Mammary microvascular endothelial cell (primary cell): Measurements from ENCODE around the gene RBBP9.

DNA sequence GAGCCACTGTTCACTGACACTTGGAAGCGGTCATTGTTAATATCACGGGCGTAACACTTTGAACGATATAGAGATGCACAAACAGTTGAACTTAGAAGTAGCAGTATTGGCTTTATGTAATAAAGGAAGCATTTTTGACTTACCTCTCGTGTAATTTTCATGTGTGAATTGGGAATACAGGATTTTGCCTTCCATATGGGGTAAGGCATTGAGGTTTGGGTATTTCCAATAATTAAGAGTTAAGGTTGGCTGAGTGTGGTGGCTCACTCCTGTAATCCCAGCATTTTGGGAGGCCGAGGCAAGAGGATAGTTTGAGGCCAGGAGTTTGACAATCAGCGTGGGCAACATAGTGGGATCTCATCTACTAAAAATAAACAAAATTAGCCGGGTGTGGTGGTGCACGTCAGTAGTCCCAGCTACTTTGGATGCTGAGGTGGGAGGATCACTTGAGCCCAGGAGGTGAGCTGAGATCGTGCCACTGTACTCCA is 38.3 kb downstream of the DSTN start:
- RAMPAGE, long total RNA: no peak

GRCh38 chr20:17614919-17615745 is 45.3 kb downstream of the DSTN start:
- RAMPAGE, long total RNA: no peak

DNA sequence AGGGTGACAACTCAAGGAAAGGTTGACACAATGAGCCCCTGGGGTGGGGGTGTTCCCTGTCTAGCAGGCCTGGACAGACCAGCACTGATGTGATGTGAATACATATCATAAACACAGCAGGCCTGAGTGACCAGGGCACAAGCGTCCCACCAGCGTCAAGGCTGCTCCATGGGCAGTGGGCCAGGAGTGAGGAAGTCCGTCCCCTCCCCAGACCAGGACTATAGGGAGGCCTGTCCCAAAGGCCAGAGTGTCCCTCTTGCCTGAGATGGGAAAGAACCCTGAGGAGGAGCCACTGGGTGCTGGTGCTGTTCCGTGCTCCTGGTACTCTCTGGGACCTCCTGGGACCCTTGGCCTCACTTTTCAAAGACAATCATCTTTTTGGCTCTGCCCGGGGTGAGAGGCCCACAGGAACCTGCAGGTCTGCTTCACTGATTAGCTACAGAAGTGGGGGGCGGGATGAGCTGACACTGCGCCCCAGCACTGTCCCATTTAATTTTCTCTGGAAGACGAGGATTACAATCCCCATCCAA is 44.6 kb downstream of the RRBP1 start:
- RAMPAGE, long total RNA: no peak

DNA sequence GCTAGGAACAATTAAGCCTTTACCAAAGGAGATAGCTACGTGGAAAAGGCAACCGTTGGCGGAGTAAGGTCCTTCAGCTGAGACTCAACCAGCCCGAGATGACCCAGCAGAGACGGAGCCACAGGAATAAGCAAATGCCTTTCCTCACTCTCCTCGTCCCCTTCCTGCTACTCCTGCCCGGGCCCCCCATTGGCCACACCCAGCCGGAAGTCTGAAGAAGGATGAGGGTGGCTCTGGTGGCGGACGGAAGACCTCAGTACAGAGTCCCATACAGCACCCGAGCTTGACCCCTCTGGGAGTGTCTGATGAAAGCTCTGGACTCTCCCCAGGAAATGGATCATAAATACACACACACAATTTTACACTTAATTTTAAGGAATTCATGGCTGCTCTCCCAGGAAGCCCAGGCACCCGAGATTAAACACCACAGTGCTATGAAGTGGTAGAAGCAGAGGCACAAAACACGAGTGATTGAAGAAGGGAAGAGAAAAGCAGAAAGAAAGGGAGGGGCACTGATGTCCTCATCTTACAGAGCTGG is 125.5 kb downstream of the BANF2 start:
- RAMPAGE, long total RNA: no peak

DNA sequence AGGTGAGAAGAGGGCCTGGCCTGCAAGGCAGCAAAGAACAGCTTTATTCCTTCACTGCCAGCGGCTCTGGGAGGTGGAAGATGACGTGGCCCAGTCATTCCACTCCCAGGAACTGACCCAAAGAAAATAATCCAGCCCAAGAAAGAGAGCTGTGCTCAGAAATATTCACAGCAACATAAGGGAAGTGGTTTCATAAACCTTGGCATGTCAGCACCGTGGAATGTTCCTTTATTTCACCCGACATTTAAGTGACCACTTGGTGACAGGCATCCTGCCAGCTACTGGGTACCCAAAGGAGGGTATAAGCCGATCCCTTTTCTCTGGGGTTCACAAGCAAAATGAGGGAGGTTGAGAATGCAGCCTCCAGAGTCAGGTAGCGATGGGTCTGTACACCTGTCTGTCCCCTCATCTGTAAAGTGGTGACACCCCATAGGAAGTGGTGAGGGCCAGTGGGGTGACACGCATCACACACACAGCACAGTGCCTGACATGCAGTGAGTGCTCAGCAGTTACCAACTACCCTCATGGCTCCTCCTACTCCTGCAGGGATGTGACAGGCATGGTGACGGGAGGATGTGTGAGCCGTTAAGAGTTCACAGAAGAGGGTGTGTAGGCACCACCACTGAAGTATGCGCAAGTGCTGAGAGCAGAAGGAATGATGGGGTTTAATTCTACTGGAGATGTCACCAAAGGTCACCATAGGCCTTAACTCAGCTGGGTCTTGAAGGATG is 124.9 kb downstream of the SNX5 start:
- RAMPAGE, long total RNA: no peak

DNA sequence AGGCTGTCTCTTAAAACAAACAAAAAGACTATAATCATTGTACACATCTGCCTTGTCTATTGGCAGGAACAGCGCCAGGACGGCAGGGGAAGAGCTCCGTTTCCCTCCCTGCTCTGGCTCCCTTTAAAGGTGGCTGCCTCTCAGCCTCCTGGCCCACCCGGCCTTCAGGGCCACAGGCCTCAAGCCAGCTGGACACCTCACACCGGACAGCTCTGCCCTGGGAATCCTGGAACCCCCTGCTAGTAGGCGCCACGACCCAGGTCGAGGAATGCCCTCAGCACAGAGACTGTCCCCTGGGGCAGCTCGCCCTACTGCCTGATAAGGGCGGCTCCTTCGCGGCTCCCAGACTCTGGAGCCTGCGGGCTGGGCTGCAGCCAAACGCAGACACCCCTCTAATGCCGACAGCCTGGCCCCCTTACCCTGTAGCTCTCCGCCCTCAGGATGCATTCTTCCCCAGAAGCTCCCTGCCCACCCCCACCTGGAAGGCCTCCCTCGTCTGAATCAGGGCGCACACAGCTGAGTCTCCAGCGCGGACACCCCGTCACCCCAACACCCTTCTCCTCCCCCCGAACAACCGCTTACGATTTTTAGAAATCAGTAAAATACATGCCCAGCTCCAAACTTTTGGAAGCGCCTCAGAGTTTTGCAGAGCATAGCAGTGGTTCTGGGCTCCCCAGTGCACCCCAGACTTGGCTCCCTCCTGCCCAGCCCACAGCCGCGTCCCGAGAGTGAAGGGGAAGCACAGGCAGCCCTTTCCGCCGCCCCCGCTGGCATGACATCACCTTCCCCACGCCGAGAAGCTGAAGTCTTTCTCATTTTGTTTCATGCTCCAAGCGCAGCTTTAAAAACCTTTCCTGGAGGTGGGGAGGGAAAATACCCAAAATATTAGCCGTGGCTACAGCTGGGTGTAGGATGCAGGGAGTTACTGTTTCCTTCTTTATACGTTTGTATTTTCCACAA is 73.3 kb downstream of the SNX5 start:
- RAMPAGE, long total RNA: no peak

GRCh38 chr20:17928400-17929475 is 39.9 kb downstream of the SNX5 start:
- RAMPAGE, long total RNA: no peak

GRCh38 chr20:17958288-17959423 is 9.9 kb downstream of the SNX5 start:
- RAMPAGE, long total RNA: no peak

DNA sequence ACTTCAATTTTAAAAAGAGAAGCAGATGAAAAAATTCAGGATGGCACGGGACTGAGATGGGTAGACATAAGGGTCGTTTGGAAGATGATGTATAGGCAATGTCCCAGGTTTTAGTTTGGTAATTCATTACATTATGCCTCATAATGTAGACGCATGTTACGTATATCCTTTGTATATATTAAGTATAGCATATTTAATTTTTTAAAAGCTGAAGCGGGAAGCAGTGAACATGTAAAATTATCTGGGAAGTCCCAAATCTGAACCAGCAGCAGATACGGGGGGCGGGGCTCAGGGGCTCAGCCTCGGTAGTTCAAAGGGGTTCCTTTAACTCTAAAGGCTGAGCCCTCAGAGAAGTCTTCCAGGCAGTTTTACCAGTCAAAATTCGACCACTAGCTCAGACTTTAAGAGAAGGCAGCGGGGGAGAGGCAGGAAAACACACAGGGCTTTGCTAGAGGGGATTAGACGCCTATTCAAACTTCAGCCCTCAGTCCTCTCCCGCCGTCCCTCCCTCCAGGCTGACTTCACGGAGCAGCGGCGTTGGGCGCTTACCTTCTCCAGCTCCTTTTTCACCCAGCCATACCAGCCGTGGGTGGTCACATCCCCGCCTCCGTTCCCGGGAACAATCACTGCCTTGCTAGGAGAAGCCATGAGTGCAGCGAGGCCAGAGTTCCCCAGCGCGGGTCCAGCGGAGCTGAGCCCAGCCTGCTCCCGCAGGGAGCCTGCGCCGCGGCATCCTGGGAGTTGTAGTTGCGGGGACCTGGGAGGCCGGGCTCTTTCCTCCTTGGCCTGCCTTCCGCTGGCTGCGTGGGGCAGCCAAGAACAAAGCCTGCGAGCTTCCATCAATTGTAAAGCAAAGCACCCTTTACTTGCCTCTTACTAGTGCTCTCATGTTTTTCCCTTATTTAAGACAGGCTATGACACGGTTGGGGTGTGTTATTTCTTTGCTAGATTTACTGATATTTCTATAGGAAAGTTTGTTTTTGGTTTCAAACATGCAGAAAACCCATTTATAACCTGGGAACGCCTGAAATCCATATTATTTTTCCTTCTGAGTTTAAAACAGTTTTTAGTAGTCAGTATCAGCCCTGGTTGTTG is at the start of gene RBBP9:
Gene RBBP9, minus strand, starts transcription at position 706 of the 1,095 bp plus-strand sequence.
- RAMPAGE, long total RNA: start-site peak on the minus strand centred at position 689 of the sequence, 75 bp wide, 473 and 129 reads in 2 replicates

- RAMPAGE, long total RNA: no peak
These were observed 3.3 kb upstream of the SEC23B start for GRCh38 chr20:18504394-18504885.

DNA sequence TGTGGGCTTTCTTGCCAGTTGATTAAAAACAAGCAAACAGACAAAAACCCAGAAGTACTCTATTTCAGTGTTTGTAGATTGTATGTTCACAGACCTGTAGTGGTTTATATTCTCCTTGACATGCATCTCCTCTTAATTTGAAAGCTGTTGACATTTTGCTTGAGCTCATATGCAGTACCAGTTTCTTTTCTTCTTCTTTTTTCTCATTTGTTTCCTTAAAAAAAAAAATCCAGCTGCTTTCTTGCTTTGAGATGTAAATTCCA is 74.1 kb upstream of the SCP2D1 start:
- RAMPAGE, long total RNA: no peak

DNA sequence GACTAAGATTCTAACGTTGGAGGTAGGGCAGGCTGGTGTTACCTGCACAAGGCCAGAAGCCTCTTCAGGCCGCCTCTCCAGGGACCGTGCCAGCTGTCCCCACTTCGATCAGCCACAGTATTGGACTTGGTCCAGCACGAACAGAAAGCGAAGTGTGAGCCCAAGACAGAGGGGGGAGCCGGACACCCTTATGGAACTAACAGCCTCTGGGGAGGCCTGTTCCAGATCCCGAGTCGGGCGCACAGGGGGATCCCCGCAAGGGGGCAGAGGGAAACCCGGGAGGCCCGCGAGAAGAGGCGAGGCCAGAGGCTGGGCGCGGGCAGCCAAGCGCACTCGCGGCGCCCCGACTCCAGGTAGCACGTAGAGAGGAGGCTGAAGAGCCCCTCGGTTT is 860 bp upstream of the SLC24A3 start:
- RAMPAGE, long total RNA: no peak

DNA sequence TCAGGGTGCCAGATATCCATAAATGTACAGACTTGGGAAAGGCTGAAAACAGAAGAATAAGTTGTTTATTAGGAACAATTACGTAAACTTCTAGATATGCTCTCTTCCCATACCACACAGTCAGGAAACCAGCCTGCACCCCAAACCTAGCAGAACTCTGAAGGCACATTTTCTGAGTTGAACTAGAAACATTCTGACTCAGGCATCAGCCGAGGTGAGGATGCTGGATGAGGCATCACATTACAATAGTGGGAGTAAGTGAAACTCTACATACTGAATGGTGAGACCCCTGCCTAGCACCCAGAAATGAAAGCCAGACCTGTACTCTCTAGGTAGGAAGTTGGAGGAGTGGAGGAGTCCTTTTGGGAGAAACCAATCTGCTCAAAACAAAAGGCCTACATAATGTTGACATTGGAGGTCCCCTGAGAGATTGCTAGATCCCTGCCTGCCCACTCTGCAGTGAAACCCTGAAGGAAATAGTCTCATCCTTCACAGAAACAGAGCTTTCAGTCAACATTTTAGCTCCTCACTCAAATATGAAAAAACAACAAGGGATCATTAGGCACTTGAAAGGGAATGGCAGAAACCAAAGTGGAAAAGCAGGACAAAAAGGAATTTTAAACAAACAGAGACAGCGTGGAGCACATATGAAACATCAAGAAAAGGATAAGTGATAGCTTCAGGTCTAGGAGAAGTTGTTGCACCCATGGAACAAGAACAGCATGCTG is 205.3 kb downstream of the SLC24A3 start:
- RAMPAGE, long total RNA: no peak

- RAMPAGE, long total RNA: no peak
These were observed 215.1 kb downstream of the SLC24A3 start for GRCh38 chr20:19427508-19427938.

DNA sequence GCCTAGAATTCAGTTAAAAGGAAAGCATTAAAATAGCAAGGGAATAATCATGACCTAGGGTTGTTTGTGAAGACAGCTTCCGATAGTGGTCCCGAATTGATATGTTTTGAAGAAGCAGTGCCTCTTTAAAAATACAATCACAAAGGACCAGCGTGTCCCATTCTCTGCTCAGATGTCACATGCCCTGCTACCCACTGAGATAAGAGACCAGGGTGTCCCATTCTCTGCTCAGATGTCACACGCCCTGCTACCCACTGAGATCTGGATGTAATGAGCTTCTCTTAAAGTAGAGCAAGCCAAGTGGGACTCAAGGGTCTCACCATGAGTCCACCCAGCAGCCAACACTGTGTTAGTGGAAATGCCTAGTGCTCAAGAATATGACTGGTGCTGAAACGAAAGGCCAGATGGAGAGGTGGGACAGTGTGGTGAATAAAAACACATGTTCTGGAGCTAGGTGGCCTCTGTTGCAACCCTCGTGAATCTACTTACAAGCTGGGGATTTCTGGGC is 22.2 kb downstream of the RIN2 start:
- RAMPAGE, long total RNA: no peak

GRCh38 chr20:19785885-19786204 is 27.8 kb downstream of the RIN2 start:
- RAMPAGE, long total RNA: no peak

GRCh38 chr20:19815246-19815985 is 57.4 kb downstream of the RIN2 start:
- RAMPAGE, long total RNA: no peak

- RAMPAGE, long total RNA: no peak
These were observed 128.8 kb downstream of the RIN2 start for GRCh38 chr20:19886948-19887193.

GRCh38 chr20:19915019-19915974 is 101.9 kb upstream of the NAA20 start:
- RAMPAGE, long total RNA: no peak

GRCh38 chr20:19934699-19935629 is 82.2 kb upstream of the NAA20 start:
- RAMPAGE, long total RNA: no peak